HTR-8/SVneo (cell line): ENCODE measurements around a stretch of chr6.

DNA sequence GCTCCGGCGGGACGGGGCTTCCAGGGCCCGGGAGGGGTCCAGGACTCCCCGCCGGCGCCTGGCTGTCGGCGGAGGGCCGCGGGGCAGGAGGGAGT is 815 bp upstream of the CEP43 start:
- RRBS: no CpG with 5 or more reads among the region's 11 CpGs

- RRBS: no CpG with 5 or more reads among the region's 12 CpGs
Observed at GRCh38 chr6:167112427-167113450, 10.2 kb upstream of the CCR6 start.

- RRBS: no CpG with 5 or more reads among the region's 3 CpGs
Observed at GRCh38 chr6:167125449-167125952, 2.6 kb downstream of the CCR6 start.

DNA sequence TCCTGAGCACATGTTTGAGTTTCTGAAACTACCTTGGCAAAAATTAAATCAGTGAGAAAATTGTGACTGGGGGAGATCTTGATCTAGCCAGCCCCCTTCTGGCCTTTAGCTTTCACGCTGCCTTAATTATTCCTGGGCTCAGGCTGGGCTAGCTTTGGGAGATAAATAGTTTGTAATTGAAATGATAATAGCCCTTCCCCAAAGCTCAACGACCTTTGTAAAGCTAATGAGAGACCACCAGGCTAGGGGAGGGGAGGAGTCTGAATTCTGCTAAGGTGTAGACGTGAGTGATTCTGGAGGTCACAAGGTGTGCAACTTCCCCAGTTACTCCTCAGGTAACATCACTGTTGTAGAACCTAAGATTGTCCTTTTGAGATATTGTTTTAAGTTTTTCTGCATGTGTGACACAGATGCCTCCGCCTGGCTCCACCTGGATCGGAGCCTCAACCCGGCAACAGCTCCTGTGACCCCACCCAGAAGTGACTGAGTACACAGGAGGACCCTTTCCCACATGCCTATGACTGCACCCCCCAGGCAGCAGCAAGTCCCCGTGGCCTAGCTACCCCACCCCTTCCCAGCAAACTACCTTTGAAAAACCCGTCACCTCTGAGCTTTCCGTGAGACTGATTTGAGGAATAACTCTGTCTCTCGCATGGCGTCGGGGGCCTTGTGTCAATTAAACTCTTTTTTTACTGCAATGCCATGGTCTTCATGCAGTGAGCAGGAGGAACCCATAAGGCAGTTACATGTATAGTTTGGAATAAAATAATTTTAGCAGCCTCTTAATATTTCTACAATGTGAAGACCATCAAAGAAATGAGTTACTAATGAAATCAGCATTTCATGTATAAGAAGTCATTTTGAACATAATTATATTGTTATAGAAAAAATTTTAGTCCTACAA is 5.9 kb upstream of the GPR31 start:
- RRBS: no CpG with 5 or more reads among the region's 12 CpGs

DNA sequence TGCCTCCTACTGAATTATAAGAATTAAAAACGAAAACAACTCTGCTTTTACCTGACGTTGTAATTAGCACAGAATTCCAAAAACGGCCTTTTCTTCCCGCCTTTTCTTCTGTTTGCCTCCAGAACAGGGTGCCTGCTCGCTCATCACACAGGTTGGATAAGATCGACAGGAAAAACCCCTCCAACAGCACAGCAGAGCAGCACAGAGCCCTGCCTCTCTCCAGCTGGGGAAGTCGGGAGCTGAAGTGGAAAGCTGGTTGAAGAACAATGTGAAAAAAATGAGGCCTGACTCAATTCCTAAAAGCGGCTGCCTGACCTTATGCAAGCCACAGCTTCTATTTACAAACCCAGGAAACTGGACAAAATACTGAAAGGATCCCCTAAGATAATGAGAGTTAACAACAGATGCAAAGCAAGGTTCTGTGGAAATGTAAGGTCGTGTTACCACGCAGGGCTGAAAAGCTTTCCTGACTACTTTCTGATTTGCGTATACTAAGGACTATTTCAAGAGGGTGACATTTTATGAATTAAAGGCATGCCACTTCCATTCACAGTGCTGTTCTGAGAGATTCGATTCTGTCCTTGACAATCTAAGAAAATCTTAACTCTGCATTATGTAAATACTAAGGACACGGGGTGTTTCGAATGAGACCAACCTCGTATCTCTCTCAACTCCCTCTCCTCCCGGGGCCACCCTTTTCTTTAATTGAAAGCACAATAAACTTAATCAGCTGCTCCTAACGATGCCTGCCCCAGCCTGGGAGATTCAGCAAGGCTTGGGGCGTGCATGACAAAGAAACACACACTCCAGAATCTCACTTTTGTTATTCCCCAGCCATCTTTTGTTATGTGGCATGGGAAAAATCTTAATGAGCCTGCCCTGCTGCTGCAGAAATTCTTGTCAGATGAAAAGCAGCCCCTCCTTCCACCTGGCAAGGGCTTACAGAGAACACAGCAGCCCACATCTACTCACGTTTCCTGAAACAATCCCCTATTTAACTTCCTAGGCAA is 117.1 kb downstream of the TTLL2 start:
- RRBS: no CpG with 5 or more reads among the region's 19 CpGs

DNA sequence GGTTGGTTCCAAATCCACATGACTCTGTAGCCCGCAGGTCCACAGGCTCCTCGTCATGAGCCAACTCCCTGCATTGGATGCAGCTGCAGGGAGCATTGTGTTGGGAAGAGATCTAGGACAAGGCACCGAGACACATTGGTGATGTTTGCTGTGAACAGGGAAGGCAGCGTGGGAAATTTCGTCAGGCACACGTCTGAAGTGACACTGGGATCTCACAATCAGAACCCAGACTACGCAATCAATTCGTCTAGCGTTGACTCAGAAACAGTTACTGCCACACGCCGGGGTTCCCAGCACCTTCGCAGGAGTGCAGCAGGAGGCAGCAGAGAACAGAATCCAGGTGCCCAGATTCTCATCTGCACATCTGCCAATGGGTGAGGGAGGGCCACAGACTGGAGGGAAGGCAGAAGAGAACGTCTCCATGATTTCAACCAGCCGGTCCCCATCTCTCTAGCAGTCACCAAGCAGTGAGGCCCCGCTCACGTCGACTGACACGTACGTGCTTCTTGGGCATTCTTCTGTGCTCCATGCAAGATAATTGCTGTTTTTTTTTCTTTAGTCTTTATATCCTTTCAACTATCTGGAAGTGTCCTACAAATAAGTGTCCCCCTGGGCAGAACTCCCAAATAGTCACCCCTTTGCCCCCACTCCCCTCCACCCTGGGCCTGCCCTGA is 177.1 kb downstream of the TTLL2 start:
- RRBS: no CpG with 5 or more reads among the region's 19 CpGs

DNA sequence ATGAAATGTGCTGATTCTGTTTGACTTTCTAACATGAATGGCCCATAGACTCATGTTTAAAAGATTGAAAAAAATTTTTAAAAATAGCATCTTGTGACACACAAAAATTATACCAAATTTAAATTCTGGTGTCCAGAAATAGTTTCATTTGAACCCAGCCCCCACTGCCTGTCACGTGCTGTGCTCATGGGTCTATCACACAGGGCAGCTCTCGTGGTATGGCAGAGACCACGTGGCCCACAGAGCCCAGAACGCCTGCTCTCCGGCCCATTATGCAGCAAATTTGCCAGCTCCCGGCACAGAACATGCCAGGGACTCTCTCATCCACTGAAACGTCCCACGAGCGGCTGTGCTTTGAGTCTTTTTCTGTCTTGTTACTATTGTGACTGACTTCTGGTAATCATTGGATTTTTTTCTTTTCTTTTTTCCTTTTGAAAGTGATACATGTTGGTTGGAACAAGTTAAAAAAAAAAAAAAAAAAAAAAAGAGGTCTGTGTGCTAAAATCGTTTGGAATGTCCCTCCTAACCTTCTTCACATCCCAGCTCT is 224.4 kb downstream of the TTLL2 start:
- RRBS: no CpG with 5 or more reads among the region's 10 CpGs

DNA sequence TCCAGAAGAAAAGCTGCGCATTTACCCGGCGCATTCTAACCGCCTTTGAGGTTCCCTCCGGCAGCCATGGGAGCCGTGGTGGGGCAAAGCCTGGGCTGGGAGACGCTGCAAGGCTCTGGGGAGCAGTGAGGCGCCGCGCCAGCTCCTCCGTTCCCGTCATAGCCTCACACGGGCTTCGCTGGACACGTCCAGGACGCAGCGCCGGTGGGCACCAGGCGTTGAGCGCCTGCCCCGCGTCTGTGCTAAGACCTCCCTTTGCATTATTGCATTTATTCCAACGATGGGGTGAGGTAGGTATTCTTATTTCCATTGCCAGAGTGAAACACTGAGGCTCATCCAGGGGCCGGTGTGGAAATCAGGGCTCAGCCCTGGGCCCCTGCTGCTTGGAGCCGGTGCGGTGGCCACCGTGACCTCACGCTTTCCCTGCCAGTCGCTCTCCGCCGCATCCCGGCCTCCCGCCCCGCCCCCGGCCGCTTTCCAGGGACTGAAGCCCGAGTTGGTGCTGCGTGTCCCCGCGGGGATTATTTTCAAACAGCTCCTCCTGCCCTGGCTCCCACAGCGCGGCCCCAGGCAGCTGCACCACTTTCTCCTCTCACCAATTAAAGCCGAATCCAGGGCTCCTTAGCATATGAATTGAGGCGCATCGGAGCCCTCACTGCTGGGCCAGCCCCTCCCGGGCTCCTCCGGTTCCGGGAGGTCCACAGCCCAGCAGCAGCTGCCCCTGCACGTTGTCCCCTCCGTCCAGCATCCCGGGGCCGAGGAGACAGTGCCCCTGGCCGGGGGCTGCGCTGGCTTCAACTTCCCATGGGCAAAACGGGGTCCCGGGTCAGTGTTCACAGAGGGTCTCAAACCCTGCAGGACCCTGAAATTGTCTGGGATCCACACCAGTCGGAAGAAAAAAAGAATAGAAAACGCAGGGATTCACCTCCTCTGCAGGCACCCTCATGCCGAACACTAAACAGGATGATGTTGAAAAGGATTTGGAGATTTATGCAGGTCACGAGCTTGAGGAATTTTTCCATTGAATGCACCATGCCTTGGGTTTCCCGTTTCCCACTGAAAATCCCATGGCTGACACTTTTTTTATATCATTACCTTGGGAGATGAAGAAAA is 148.0 kb upstream of the AFDN start:
- RRBS: 36% methylated on average over 17 of the region's 61 CpGs

DNA sequence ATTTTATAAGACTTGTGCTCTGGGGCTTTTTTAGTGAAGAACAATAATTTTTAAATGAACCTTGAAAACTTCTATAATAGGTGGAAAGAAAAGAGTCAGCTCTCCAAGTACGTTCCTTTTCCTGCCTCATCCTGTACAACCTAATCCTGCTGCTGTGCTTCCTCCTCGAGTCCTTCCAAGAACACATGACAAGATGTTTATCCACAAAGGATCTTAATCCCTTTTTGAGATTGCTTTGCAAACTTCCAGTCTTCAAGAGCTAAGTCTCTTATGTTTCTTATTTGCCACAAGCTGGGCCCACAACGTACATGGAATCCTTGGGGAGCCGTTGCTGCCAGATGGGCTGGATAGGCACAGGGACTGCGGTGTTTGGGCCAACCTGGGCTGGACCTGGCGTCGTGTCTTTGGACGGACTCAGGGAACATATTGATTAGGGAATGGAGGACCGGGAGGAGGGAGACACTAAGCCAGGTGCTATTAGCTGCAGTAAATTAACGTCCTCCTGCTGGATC is 79.8 kb upstream of the AFDN start:
- RRBS: no CpG with 5 or more reads among the region's 10 CpGs

- RRBS: no CpG with 5 or more reads among the region's 10 CpGs
Observed at GRCh38 chr6:167764648-167765081, 62.0 kb upstream of the AFDN start.

DNA sequence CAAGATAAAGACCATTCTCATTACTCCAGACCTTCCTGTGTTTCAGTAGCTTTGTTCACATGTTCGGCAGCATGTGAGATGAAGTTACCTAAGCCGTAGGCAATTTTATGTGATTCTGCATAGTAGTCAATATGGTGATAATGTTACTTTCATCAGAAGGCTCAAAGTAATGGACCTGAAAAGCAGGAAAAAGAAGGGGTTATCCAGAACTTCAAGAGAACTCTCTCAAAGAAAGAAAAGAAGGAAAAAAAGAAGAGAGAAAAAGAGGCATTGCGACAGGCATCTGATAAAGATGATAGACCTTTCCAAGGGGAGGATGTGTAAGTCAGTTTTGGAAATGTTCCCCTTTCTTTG is 45.3 kb downstream of the AFDN start:
- RRBS: no CpG with 5 or more reads among the region's 3 CpGs

DNA sequence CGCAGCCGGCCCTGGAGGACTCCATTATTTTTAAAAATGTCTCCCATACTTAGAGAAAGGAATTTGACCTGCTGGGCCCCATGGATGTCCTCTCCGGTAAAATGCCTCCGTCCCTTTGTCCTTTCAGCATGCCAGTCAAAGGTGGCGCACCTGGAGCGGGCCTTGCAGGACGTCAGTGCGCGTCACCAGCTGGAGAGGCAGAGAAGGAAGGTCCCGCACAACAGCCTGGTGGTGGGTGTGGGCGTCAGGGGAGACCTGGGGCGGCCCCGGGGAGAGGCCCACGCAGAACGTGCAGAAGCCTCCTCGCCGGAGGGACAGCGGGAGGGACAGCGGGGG is 1.1 kb upstream of the KIF25 start:
- RRBS: 100% methylated on average over 5 of the region's 19 CpGs

- RRBS: no CpG with 5 or more reads among the region's 14 CpGs
Observed at GRCh38 chr6:168025800-168026122, 28.3 kb downstream of the KIF25 start.

- RRBS: no CpG with 5 or more reads among the region's 56 CpGs
Observed at GRCh38 chr6:168035029-168035858, 37.8 kb downstream of the KIF25 start.

DNA sequence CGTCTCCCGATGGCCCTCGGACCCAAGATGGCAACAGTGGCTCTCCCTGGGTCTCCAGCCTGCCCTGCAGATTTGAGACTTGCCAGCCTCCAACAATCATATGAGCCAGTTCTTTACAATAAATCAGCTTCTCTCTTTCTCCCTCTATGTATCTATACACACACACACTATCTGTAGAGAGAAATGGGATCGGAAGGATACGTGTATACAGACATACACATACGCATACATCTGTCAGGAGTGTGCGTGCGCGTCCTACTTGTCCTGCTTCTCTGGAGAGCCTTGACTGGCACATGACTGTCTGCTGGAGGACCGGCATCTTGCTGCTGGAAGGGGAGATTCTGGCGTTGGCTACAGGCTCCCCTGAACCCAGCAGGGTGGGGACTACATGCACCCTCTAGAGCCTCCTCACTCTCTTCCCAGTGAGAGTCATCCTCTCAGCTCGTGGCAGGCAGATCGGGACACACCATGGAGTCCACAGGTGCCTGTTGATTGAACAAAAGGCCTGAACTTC is 8.4 kb downstream of the FRMD1 start:
- RRBS: no CpG with 5 or more reads among the region's 13 CpGs

GRCh38 chr6:168075662-168076167 is 3.3 kb downstream of the FRMD1 start:
- RRBS: 73% methylated on average over 6 of the region's 38 CpGs

DNA sequence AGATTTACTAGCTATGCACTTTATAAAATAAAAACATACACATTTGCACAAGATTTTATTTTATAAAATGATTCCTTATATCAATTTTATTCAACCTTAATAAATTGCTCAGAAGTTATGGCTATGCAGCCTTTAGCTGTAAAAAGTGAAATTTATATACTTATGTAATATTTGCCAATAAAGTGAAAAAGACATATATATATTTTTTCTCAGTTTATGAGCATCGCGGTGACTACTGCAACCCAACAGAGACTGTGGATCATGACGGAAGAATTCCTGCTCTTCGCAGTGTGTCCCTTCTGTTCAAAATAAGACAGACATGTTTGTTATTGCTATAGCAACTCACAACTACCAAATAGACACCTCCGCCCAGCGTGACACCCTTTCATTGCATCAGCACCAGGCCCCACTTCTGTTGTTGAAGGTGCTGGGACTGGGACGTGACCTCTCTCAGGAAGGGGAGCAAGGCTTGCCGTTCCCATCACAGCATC is 94.3 kb downstream of the DACT2 start:
- RRBS: no CpG with 5 or more reads among the region's 8 CpGs

DNA sequence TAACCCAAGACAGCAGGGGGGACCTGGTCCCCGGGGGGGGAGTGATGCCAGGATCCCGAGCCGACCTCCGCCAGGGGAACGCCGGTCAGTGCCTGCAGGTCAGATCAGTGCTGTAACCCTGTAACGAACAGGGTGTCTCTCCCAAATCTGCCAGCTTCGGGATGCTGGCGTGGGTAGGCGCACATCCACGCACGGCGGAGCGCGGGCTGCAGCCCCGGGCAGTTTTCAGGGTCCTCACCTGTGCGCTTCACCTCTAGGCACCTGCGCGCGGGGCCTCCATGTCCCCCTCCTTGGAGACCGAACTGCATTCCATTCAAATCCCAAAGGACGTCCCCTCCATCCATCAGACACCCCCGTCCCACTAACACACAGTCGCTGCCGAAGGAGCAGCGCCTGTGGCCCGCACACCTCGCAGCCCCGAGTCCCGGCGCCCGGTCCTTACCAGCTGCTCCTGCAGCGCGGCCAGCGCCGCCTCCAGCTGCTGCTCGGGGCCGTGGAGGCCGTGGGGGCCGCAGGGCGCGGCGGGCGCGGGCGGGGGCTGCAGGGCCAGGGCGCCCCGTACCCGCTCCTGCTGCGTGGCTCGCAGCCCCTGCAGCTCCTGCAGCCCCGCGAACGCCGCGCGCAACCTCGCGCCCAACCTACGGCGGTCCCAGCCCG is 503 bp downstream of the DACT2 start:
- RRBS: 71% methylated on average over 6 of the region's 62 CpGs

- RRBS: no CpG with 5 or more reads among the region's 16 CpGs
Observed at GRCh38 chr6:168333336-168334043, 13.9 kb upstream of the DACT2 start.

DNA sequence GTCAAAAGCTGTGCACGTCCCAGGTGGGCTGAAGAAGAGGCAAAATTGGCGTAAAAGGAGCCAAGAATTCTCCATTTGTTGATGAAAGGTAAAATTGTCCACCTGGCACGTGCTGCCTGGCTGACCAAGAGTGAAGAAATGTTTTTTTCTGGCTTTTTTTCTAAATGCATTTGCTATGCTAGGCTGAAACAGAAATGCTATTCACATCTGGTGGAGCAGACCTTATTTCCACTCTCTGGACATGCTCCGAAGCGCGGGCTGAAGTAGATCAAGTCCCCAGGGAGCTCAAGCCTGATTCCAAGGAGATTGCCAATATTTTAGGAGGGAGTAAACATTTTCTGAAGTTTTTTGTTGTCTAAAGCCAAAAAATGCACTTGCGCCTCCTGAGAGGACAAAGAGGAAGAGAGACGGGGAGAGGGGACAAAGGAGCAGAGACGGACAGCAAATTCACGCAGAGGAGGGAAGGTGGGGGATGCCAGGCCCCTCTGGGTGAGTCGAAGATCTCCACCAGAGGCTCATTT is 23.3 kb upstream of the SMOC2 start:
- RRBS: no CpG with 5 or more reads among the region's 11 CpGs